Heart right ventricle (tissue), 2 donors: ENCODE measurements around a stretch of chr6.

GRCh38 chr6:8776267-8776747 lies 341.0 kb upstream of the SLC35B3 start:
- PRO-cap, 2 experiments = no peak in any of the 2 experiments

DNA sequence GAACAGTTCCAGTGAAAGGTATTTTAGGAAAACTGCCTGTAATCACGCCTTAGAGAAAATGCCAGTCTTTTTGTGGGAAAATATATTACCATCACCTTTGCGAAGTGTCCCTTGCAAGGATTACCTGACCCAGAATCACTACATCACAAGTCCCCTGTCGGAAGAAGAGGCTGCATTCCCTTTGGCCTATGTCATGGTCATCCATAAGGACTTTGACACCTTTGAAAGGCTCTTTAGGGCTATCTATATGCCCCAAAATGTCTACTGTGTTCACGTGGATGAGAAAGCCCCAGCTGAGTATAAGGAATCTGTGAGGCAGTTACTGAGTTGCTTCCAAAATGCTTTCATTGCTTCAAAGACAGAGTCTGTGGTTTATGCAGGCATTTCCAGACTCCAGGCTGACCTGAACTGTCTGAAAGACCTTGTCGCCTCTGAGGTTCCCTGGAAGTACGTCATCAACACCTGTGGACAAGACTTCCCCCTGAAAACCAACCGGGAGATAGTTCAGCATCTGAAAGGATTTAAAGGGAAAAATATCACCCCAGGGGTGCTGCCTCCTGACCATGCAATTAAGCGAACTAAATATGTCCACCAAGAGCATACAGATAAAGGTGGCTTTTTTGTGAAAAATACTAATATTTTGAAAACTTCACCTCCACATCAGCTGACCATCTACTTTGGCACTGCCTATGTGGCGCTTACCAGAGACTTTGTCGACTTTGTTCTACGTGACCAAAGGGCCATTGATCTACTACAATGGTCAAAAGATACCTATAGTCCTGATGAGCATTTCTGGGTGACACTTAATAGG lies 65.2 kb downstream of the GCNT2 start:
- PRO-cap, 2 experiments = peak in 1 of 2 experiments; most common minus-strand start position 410 of the sequence (in 1)

- PRO-cap, 2 experiments = no peak in any of the 2 experiments
Observed at GRCh38 chr6:10591619-10592014, 70.5 kb downstream of the GCNT2 start.

GRCh38 chr6:10726659-10726860 lies 3.7 kb downstream of the TMEM14C start:
- PRO-cap, 2 experiments = no peak in any of the 2 experiments

DNA sequence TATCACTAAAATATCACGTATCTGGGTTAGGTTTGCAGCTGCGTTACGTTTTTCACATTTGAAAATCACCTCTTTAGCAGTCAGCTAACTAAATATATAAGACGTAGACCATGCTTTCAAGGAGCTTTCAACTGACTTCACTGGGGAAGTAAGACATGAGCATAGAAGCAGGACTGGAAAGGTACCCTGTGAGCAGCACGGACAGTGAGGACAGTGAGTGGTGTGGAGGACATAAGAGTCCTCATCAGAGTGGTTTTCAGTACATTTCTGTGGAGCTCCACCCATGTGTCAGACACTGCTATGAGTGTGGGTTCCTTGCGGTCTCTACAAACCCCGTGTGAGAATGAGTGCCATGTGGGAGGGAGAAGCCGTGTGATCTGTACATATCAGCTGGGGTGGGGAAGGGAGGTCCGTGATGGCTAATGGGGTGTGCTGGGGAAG lies 4.1 kb downstream of the TMEM14B start:
- PRO-cap, 2 experiments = no peak in any of the 2 experiments

DNA sequence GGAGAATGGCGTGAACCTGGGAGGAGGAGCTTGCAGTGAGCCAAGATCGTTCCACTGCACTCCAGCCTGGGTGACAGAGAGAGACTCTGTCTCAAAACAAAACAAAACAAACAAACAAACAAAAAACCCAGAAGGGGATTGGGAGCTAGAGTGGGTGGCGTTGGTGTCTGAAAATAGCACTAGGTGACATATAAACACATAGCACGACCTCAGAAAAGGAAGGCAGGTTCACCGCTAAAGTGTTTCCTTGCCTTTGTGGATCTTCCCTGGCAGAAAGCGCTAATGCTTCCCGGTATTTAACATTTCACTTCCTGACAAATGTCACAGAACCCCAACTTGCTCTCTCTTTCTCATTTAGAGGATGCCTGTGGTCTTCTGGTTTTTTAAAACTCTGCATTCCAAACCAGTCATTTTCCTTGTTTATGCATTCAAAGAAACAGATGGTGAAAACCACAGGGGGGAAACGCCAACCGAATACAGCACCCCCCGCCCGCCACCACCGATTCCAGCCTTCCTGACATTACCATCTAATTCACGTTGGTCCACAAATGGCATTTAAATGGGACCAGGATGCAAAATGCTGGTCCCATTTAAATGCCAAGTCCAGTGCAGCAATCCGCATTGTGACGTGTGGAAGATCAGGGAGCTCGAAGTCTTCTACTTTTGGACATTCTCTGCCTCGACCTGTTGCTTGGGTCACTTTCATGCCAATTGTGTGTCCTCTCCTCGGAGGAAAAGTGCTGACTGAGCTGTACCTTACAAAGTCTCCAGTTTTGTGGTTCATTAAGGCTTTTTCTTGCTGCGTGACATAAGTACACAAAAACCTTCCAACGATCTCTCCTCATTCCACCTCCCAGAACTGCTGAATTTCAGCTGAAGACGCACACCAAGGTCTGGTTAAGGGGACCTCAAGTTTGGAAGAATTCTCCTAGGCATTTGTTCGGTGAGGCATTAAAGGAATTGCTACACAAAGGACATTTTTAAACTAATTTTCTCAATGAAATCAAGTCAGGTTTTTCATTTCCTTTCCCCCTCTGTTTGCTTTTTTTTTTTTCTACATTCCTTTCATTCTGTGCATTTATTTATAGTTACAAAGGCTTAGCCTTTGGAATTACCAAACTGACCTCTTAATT lies 35.9 kb downstream of the NEDD9 start:
- PRO-cap, 2 experiments = no peak in any of the 2 experiments

DNA sequence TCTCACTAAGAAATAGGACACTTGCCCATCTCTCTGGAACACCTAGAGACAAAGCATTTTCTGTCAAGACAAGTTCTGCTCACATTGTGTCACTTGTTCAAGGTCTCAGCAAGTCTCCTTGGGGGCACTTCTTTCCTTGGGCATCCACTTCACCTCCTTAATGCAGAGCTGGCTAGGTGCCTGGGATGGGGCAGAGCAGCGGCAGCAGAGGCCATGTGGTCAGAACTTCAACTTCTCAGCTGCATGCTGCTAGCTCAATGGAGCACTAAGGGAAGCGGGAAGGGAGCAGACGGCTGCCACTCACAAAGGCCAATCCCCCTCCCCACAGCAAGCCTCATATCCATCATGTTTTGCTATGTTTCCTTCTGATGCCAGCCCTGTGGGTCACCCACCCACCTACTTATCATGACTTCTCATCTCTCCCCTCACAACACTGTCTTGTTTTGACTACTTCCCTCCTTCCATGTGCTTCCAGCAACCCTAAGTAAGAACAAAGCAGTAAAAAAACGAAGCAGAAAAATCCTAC lies 31.4 kb downstream of the NEDD9 start:
- PRO-cap, 2 experiments = no peak in any of the 2 experiments

DNA sequence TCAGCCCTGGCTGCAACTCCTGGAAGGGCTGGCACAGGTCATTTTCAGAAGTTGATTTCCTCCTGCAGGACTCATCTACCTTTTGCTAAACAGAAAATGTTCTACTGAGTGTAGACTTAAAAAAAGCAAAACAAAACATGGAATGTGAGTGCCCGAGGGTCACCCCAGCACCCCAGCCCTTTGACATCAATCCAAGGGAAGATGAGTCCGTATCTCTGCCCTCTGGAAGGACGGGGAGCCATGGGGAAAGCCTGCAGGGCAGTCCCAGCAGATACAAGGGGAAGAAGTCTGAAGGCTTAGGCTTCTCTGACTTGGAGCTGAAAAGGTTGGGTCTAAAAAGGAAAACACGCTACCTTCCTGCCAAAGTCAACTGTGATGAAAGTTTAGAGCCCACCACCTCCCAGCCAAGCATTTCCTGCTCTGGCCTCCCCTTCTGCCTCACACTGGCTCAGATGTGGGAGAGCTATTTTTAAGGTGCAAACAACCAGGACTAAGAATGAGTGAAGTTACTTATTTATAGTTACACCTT lies 21.4 kb downstream of the NEDD9 start:
- PRO-cap, 2 experiments = no peak in any of the 2 experiments

DNA sequence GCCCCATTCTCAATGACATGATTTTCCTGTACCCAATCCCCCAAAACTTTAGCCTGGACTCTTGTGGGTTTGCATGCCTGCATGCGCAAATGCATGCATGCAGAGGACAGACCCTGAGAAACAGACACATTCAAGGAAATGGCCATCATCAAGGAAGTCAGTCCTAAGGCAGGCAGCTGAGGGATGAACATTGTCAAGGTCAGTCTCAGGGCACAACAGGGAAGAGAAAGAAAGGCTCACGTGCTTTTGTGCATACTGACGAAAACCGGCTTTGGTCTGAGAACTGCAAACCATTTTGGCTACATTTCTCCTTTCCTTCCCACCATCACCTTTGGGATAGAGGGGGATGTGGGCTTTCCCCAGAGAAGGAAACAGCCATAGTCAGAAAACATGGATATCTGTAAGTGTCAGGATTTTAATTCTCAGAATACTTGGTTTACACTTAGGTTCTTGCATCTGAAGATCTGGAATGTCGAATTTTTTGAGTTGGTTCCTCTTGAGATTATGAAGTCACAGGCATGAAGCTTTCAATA lies 12.9 kb downstream of the NEDD9 start:
- PRO-cap, 2 experiments = no peak in any of the 2 experiments

- PRO-cap, 2 experiments = no peak in any of the 2 experiments
Observed at GRCh38 chr6:11221981-11222408, 10.5 kb downstream of the NEDD9 start.

DNA sequence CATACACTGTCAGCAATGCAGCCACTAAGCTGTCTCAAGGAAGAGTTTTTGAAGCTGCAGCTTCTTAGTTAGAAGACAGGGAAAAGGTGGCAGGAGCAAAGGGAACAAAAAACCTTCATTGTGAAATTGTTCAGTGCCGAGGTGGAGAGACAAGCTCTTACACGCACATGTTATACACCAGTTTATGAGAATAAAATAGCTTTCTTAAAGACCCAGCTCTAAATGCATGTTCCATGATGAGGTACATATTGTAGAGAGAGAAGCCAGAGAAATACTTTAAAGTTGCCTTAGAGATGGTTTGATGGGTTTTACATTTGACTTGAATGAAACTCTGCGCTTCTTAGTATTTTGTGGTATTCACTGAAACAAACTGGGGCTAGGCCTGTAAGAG lies 10.1 kb downstream of the NEDD9 start:
- PRO-cap, 2 experiments = no peak in any of the 2 experiments

- PRO-cap, 2 experiments = no peak in any of the 2 experiments
Observed at GRCh38 chr6:11227348-11227862, 5.1 kb downstream of the NEDD9 start.

- PRO-cap, 2 experiments = peak in 1 of 2 experiments; most common plus-strand start chr6:11316264 (in 1)
Observed at GRCh38 chr6:11315906-11316739, 83.7 kb upstream of the NEDD9 start.

DNA sequence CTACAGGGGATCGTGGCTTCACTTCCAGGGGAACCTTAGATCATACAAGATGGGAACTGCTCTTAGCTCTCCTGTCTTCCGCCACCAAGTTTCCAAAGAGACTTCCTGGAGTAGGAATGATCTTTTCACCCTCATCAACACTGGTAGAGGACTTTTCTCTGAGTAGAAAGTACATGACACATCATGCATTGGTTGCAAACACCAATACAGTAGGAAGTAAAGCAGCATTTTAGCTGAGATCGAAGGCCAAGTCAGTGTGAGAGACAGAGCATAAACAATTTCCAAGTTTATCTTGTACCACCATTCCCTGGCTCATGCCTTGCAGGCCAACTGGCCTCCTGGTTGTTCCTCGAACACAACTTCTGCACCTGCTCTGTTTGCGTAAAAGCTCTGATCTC lies 113.1 kb upstream of the NEDD9 start:
- PRO-cap, 2 experiments = no peak in any of the 2 experiments

GRCh38 chr6:11366579-11367100 lies 134.2 kb upstream of the NEDD9 start:
- PRO-cap, 2 experiments = no peak in any of the 2 experiments

DNA sequence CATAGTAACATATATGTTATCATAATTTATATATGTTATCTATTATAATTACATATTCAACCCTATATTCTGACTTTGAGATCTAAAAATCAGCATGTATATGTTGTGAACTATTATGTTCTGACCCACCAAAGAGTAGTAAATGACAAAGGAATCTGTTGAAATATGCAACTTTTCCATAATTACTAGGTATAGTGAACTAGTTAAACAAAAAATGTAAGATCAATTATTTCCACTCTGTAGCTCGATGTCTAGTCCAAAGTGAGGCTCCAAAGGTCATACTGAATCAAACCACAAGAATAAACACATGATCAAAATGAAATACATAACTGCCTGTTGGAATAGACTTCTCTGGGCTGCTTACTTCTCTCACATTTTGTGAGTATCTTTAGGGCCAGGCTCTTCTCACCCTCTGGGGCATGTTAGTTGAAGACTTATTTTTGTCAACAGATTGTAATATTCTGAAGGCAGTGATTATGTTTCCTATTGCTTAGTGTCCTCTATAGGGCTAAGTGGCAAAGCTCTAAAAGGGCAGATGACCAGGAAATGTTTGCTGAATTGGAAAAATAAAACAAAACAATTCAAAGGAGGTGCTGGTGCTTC lies 103.7 kb upstream of the TMEM170B start:
- PRO-cap, 2 experiments = no peak in any of the 2 experiments

DNA sequence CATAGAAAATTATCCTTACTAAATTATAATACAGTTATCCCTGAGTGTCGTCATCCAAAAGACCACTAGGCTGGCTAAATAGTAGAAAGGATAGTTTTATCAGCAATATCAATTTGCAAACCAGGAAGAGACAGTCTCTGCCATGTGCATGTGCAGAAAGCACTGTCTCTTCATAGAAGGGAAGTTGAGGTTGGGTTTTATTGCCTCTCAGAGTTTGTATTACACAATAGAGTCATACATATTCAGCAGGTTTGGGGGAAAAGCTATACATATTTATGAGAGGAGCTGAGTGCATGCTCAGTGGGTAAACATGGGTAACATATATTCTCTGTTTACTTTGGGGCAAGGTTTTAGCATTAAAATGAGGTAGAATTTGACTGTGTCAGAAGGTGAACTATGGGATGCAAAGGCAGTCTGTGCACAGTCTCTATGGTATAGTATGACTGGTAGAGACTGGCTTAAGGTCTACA lies 14.9 kb downstream of the TMEM170B start:
- PRO-cap, 2 experiments = no peak in any of the 2 experiments

DNA sequence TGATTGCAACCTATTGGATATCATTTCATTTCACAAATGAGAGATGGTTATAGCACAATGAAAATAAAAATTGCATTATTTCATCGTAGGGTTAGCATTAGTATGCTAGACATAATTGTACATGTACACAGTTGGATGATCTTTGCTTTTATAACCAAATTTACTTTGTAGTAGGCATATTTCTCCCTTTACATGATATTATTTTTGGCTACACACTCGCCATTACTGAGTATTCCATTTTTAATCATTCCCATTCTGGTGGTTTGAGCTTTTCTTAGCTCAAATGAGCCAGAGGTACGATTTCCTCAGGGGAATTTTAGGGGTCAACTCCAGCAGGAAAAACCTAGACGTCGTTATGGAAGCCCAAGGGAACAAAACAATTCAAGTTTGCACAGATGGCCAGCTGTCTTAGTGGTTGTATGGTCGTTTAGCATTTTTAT lies 2.0 kb upstream of the HIVEP1 start:
- PRO-cap, 2 experiments = no peak in any of the 2 experiments

DNA sequence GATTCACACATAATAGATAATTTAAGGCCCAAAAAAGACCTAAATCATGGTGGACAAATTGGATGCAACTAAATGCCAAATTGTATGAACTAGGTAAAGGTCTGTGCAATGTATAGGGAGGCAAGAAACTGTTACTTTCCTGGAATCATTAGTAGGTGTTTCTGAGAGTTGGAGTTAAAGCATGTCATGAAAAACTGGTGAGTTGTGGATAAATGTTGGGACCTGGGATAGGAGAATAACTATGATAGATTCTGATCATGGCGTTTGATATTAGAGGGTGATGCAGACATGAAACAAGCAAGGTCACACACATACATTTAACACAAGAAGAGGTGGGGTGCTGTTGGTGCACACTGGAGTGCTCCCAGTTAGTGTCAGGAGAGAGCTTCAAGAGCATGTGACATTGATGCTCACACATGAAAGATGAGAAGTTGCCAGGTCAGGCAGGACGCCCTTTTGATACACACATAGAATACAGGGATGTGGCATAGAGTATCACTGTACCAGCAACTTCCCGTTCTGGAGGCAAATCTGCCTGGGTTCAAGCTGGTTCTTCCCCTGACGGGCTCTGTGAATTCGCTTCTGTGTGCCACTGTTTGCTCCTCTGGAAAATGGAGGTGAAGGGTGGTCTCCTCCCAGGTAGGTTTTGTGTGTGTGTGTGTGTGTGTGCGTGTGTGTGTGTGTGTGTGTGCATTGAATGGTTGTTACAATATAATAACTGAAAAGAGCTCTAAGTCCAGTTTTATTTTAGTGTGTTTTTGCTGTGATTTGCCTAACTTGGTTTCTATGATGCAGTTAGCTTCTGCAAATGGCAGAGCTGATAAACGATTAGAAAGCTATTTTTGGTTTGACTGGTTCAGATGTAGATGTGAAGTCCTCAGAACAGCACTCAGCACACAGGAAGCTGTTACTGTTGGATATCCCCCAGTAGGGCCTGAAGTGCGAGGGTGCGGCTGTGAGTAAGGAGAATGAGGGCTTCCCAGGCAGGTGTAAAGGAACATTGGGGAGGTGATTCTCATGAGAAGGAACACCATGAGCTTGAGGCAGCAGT lies 53.2 kb downstream of the HIVEP1 start:
- PRO-cap, 2 experiments = no peak in any of the 2 experiments

DNA sequence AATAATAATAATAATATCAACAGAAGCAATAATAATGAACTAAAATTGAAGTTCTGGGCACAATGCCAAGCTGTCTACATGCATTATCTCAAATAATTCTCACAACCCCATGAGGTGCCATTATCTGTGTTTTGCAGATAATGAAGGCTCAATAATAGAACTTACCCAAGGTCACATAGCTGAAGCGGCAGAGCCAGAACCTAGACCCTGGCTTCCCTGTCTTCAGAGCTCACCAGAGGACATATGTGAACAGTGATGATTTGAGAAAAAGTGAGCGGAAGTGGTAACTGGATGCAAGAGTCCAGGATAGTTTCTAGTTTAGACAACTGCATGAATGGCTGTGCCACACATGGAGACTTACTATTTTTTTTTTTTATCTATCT lies 91.1 kb downstream of the HIVEP1 start:
- PRO-cap, 2 experiments = peak in 1 of 2 experiments; most common plus-strand start position 178 of the sequence (in 1)